SK-N-MC (cell line): ENCODE data around the gene MRPL34.

DNA sequence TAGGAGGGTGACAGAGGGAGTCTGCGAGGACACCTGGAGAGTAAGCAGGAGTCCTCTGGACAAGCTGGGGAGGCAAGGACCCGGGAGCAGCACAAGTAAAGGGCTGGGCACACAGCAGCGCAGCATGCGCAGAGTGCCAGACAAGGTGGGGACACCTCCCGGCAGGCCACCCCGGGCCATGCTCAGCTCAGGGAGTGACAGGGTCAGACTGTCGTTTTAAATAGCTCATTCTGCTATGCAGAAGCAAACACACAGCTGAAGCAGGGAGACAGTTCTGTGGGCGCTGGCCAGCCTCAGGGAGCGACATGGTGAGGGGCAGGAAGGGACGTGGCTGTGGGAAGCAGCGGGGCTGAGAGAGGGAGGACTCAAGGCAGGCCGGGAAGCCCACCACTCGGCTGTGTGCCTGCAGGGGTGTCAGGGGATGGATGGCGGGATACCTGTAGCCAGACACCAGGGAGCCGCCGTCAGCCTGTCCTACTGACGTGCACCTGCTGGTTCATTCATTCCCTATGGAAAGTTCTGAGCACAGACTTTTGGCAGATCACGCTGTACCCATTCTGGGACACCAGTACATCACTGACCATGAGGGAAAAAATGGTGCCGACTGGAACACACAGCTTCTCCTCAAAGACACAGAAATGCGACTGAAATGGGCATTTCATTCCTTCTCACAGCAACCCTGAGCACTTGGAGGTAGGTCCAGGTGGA, 26.2 kb downstream of the MED26 start:
- RRBS: 95% methylated on average over 3 of the region's 20 CpGs

DNA sequence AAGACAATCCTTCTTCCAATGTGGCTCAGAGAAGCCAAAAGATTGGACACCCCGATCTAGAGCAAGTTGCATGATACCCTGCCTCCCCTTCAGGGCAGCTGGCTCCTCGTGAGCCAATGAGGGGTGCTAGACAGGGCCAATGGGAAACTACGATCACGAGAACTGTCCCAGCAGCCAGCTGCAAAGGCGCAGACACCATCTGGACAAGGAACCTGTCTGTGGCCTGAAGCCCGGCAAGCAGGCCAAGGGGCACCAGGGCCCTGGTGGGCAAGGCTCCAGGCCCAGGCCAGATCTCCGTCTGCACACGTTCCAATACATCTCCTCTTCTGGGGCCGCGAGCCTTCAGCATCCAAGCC, 20.2 kb downstream of the MED26 start:
- RRBS: no CpG with 5 or more reads among the region's 10 CpGs

GRCh38 chr19:16645949-16647027, 13.7 kb downstream of the SMIM7 start:
- RRBS: no CpG with 5 or more reads among the region's 10 CpGs

DNA sequence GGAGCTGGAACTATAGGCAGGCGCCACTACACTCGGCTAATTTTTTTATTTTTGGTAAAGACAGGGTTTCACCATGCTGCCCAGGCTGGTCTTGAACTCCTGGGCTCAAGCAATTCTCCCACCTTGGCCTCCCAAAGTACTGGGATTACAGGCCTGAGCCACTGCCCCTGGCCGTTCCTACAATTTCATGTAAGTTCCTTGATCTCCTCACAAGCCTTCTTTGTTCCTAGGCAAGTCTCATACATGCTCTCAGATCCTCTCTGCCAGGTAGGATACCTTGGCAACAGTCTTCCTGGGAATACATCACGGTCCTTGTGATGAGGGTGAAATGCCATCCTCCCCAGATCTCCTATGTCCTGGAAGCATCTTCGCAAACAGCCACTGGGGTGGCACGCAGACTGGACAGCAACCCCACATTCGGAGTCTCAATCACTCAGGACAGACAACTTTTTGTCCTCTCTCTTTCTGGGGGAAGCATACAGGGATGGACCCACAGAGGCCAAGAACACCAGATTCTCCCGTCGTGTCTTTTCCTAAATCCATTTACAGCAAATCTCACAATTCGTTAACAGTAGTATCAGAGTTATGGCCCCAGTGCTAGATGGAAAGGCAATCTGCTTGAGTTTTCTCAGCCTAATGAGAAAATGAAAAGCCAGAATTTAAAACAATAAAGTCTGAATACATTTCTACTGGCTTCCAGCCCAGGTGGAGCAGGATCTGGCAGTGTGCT, 7.5 kb downstream of the SMIM7 start:
- RRBS: no CpG with 5 or more reads among the region's 10 CpGs

- RRBS: 96% methylated on average over 5 of the region's 31 CpGs
Measured at GRCh38 chr19:16875646-16876424, 13.0 kb upstream of the F2RL3 start.

GRCh38 chr19:16892401-16893157, 3.8 kb downstream of the F2RL3 start:
- RRBS: no CpG with 5 or more reads among the region's 8 CpGs

- RRBS: 5% methylated on average over 1 of the region's 36 CpGs
Measured at GRCh38 chr19:16896754-16897315, 8.0 kb downstream of the F2RL3 start.

- RRBS: no CpG with 5 or more reads among the region's 6 CpGs
Measured at GRCh38 chr19:17067551-17067857, 7.7 kb downstream of the HAUS8 start.

DNA sequence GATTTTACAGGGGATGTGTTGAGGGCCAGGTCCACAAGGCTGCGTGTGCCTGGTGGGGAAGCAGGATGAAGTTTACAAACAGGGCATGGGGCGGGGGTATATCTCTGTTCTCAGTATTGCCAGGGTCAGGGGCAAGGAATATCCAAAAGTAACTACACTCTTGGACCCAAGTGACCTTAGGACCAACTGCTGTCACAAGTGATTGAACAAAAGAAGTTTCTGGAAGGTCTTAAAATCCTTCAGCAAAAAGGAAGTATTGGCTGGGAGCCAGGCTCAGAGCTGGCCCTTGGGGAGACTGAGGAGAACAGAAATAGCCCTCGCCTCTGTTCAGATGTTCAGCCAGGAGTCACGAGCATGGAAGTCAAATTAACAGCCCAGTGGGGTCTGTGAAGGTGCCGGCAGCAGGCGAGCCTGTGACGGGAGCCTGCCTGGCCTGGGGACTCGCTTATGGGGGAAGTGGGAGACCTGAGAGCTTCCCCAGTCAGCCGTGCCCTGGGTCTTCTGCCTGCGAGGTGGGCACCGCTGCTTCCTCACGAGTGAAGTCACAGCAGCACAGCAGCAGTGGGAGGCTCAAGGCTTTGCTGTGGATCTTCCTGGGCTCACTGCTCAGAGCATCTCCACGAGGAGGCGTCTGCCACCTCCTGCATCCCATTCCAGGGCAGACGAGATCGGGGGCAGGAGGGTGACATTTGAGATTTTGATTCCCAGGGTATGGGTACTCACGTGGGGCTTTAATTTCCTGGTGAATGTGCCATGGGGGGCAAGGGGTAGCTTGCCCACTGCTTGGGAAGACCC, 6.5 kb downstream of the MYO9B start:
- RRBS: no CpG with 5 or more reads among the region's 17 CpGs

DNA sequence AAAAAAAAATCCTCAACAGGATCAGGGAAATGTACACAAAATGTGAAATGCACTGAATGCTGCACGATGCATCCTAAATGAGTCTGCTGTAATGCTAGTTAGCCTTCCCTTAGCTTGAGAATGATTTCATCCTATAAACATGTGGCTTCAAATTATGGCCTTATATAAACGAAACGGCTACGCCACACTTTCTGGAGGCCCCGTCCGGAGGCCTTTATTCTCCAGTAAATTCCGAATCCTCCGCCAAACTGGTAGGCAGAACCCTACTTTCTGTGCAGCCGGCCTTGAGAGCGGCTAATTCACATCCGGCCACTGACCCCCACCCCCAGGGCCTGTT, 13.7 kb downstream of the MYO9B start:
- RRBS: 95% methylated on average over 3 of the region's 11 CpGs

DNA sequence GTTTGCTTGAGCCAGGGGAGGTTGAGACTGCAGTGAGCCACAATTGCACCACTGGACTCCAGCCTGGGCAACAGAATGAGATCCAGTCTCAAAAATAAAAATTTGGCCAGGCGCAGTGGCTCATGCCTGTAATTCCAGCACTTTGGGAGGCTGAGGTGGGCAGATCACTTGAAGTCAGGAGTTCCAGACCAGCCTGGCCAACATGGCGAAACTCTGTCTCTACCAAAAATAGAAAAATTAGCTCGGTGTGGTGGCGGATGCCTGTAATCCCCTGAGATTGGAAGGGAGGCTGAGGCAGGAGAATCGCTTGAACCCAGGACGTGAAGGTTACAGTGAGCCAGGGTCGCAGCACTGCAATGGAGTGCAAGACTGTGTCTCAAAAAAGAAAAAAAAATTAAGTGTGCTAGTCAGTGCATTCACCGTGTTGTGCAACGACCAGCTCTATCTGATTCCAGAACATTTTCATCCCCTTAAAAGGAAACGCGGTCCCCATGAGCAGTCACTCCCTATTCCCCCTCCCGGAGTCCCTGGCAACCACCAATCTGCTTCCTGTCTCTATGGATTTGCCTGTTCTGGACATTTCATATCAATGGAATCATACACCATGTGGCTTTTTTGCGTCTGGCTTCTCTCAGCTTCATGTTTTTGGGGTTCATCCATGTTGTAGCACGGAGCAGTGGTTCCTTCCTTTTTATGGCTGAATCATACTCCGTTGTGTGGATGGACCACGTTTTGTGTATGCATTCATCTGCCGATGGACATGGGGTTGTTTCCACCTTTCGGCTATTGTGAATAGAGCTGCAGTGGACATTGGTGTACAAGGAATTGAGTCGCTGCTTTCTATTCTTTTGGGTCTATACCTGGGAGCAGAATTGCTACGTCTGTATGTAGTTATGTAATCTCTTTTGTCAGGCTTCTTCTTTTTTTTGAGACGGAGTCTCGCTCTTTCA, 19.6 kb downstream of the MYO9B start:
- RRBS: no CpG with 5 or more reads among the region's 22 CpGs

DNA sequence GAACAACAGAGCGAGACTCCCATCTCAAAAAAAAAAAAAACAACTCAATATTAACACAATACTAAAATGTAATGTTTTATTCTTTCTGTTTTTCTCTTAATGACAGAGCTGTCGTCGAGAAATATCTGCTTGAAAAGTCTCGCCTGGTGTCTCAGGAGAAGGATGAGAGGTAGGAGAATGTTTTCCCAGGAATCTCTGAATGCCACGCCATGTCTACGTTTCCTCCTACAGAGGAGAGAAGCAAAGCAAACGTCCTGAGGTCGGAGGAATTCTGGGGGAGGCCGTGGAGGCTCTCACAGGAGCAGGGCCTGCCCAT, 62.7 kb upstream of the USE1 start:
- RRBS: no CpG with 5 or more reads among the region's 9 CpGs

DNA sequence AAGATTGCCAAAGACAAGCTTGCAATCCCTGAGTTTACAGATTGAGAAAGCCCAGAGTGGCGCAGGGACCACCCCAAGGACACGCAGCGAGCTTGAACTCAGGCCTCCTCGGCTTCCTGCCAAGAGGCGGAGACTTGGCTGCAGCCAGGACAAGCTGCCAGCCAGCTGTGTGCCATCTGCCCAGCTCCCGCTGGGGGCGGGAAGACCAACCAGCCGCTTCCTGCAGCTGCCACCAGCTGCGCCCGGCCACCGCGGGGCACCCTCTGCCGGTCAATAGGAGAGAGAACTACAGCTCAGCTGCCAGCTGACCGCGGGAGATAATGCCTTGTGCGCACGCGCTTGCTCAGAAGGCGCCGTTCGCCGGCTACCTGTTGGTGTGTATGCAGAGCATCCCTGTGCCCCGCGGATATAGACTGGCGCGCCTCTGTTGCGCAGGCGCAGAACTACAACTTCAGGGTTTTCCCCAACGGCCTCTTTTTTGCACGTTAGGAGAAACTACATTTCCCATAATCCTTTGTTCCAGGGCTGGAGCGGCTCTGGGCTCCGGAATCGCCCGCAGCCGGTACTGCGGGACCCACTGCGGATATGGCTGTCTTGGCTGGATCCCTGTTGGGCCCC, at the start of gene MRPL34:
Gene MRPL34 (plus strand): TSS at position 565 of the 618 bp plus-strand sequence.
- RRBS: under 1% methylated on average over 8 of the region's 37 CpGs

- RRBS: 46% methylated on average over 5 of the region's 14 CpGs
Measured at GRCh38 chr19:17323905-17324226, 10.8 kb downstream of the ANO8 start.

GRCh38 chr19:17412786-17412982, 7.2 kb upstream of the MVB12A start:
- RRBS: no CpG with 5 or more reads among the region's 4 CpGs

GRCh38 chr19:17414973-17415535, 4.8 kb upstream of the MVB12A start:
- RRBS: no CpG with 5 or more reads among the region's 8 CpGs

- RRBS: no CpG with 5 or more reads among the region's 9 CpGs
Measured at GRCh38 chr19:17530548-17531071, 3.5 kb downstream of the NIBAN3 start.

DNA sequence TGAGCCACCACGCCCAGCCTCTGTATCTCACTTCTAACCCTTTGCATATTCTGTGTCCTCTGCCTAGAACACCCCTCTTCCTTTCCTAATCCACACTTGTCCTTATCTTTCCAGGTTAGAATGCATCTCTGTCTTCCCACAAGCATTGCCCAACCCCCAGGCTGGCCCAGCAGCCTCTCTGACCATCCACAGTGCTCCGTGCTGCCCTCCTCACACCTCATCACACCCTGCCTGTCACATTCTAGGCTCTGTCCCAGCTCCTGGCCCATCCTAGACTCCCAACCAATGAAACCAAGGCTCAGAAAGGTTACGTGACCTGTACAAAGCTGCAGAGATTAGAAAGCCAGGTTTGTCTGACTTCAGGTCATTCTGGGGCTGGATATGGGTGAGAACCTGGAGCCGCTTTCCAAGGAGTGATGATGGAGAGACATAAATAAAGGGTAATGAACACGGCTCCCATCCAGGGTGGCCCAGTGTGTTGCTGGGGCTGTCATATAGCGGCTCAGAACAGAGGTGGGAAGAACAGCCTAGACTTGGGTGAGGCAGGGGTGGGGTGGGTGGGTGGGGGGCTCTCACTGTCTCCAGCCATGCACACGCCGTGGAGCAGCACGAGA, 11.1 kb downstream of the JAK3 start:
- RRBS: no CpG with 5 or more reads among the region's 9 CpGs

- RRBS: 65% methylated on average over 4 of the region's 32 CpGs
Measured at GRCh38 chr19:17842270-17842626, 5.5 kb downstream of the JAK3 start.

DNA sequence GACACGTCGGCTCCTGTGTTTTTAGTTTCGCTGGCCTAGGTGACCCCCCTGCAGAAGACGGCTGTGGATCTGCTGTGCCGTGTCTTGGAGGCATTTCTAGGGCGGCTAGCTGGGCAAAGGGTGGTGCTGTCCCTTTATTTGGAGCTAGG, 16.9 kb downstream of the CCDC124 start:
- RRBS: no CpG with 5 or more reads among the region's 6 CpGs